ENCODE measurements around the genes G6PC2 and SSB.

GRCh38 chr2:166126910-166127785 lies 672 bp downstream of the SCN1A start:
- PRO-cap: no peak

- PRO-cap: no peak
These were observed 106.3 kb upstream of the B3GALT1 start for GRCh38 chr2:167186492-167186862.

DNA sequence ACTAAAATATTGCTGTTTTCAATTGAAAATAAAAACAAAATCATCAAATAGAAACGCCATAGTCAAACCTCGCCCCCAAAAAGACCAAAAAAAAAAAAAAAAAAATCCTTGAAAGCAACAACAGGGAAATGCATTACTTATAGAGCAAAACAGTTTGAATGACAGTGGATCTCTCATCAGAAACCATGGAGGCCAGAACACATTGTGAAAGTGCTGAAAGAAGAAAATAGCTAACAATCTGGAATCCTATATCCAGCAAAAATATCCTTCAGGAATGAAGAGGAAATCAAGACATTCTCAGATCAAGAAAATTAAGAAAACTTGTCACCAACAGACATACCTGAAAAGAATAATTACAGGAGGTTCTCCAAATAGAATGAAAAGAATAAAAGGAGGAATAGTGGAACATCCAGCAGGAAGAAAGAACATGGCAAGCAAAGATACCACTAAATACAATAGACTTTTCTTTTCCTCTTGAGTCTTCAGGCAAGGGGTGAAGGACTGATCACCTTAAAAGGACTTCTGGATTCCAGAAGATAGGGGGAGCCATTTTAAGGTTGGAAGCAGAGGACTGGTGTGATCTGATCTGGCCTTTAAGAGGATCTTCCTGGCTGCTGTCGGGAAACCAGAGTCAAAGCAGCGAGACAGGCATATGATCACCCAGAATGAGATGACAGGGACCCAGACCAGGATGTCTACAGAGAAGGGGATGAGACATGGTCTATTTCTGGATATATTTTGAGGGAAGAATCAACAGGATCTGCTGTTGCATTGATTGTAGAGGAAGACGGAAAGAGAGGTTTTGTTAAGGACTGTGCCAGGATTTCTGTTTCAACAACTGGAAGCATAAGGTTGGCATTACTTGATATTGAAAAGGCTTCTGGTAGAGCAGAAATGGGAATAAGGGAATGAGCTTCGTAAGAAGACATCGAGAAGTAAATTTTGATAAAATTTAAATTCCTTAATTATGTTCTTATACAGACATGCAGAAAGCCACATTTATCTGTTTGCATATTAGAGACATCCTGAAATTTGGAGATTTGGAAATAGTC lies 396.6 kb downstream of the B3GALT1 start:
- PRO-cap: no peak

DNA sequence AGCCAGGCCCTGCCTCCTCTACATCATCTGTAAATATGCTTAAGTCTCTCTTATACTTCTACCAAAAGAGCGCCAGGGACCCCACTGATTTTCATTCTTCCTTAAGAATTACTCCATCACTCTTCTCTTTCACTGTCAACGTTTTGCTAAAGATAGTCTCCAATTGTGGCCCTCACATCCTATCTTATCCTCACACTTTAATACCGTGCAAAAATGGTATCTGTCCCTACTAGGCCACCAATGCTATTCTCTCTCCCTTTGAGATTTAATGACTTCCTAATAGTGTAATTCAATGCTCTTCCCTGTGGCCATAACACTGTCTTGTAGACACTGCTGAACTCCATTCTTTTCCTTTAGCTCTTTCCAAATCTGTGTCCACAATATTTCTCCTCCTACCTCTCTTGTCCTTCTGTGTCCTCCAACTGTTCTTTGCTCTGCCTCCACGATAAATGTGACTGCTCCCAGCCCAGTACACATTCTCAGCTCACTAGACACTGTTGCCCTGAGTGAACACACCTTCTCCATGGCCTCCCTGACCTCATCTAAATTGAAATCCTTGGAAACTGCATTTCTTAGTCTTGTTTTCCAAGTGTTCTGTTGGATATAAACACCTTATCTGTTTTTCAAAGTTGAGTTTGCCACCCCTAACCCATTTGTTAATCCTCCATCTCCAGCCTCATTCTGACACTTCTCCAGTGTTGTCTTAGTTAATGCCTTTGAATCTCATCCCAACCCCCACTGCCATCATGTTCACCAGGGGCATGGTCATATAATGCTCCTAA lies 165.0 kb downstream of the STK39 start:
- PRO-cap: no peak

- PRO-cap: no peak
These were observed 134.8 kb downstream of the STK39 start for GRCh38 chr2:168112340-168113304.

DNA sequence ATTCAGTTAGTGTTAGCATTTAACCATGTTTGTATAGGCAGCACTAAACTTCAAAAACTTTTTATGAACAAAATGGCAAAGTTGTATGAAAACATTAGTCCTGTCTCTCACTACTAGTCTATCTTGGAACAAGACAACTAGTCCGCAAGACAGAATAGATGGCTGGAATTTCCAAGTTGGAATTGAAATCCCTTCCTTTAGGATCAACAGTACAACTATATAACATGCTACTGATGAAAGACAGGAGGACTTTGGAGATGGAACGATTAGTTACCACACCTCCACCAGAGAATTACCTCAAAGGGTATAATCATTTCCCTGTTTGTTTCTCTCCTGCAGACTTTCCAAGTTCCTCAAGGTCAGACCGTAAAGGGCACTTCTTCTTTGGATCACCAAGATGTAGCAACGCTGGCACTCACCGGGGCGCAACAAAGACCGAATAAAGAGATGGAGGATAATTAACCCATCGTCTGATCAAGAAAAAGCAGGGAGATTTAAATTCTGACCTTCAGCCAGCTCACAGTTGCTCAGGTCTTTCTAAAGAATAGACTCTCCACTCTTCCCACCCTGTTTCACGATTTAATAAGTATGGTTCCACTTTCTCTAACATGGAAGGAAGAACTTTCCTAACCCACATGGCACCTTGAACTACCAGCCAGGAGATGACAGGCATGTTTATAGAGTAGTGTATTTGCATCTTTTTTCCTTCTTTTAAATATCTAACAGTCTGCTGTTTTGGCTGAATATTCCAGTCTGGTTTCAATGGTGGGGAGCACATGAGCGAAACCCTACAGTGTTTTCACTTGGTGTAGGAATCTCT lies 25.8 kb downstream of the STK39 start:
- PRO-cap: no peak

DNA sequence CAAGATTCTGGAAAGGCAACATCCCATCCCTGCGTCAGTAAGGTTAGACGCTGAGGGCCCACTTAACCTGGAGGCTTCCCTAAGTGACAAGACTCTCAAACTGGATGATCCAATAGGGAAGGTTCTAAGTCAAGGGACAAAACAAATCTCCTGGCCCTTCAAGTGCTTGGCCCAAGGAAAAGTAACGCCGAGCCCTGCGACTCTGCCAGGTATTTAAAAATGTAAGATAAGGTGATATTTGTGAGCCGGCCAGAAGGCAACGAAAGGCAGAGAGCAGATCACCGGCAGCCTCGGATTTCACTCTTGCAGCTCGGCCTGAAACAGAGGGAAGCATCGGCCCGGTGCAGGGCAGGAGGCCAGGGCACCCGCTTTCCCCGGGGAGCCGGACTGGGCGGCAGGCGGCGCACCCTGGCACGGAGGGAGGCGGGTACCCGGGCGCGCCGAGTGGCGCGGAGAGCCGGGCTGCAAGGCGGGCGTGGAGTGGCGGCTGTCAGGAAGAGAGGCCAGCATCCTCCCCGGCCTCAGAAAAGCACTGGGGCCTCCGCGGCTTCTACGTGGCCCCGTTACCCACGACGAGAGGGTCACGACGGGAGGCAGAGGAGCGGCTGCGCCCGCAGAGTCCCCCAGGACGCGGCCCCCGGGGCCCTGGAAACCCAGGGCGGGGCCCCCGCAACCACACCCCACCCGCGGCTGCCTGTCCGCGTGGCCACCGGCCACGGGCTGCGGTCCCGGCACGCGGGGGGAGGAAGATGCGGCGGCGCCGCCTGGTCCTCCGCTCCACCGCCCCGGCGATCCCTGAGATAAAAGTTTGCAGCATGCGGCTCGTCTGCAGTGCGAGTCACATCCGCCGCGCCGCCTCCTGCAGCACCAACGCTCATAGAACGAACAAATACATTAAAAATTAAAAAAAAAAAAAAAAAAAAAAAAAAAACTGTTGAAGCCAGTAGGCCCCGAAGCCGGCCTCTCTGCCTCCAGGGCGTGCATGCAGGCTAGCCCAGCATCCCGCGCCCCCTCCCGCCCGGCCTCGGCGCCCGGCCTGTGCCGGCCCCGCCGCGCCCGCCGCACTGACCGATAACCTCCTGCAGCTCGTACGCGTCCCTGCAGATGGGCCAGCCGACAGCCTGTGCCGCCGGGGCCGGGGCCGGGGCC lies 862 bp downstream of the STK39 start:
- PRO-cap: unidirectional peak, plus-strand start at position 443 of the sequence; bidirectional peak, plus-strand start at position 1,098 of the sequence, minus-strand start at position 861 of the sequence

- PRO-cap: no peak
These were observed 22.1 kb downstream of the CERS6 start for GRCh38 chr2:168478062-168478709.

DNA sequence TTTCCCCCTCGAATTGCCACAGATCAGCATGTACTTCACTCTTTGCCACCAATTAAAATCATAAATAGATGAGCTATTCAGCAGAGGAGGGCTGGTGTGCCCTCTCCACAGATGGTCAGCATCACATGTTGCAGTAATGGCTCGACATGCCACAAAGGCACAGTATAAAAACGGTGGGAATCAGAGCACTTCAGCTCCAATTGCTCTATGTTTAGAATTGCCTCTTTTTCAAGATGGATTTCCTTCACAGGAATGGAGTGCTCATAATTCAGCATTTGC lies at the start of gene G6PC2:
Gene G6PC2 (plus strand): TSS at position 193 of the 279 bp plus-strand sequence.
- PRO-cap: no peak

GRCh38 chr2:169478394-169478858 lies 868 bp upstream of the BBS5 start:
- PRO-cap: no peak

GRCh38 chr2:169514449-169514750 lies 4.9 kb downstream of the KLHL41 start:
- PRO-cap: no peak

GRCh38 chr2:169712463-169713258 lies 18.4 kb downstream of the PHOSPHO2 start:
- PRO-cap: no peak

- PRO-cap: unidirectional peak, plus-strand start at chr2:169798889; unidirectional peak, plus-strand start at chr2:169799000; bidirectional peak, plus-strand start at chr2:169799115, minus-strand start at chr2:169799100
These were observed at the start of gene SSB for GRCh38 chr2:169798512-169799673. Gene SSB, plus strand, starts transcription at chr2:169798871.

DNA sequence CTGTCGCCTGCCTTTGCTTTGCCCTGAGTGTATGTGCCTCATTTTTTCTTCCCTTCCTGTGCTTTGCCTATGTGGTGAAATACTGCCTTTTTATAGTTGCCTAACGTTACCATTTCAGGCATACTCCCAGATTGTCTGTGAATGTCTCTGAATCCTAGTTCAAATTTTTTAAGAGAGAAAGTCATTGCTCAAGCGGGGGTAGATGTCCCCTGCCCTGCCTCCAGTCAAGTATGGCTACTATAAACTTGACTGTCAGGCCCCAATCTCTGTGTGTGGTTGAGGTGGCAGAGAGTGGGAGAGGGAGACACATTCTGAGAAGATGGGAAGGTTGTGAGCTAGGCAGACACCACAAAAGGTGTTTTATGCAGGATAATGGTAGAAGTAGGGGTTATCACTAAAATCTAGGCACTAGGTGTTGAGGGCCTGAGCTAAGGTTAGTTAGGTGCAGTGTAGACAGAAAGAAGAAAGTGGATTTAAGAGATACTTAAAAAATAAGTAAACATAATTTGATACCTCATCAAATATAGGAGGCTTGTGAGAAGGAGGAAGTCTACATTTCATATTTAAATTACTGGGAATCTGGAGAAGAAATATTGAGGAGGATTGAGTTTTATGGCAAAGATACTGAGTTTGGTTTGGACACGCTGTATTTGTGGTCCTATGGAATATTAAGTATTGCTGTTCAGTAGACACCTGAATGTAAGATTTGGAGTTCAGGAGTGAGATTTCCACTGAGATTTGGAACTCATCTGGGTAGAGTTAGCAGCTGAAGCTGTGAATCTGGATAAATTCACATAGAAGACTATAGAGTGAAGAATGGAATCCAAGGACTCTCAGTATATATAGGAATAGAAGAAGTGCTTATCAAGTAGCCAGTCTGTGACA lies 93.6 kb downstream of the UBR3 start:
- PRO-cap: no peak

GRCh38 chr2:170085683-170086449 lies 92.1 kb upstream of the MYO3B start:
- PRO-cap: no peak

DNA sequence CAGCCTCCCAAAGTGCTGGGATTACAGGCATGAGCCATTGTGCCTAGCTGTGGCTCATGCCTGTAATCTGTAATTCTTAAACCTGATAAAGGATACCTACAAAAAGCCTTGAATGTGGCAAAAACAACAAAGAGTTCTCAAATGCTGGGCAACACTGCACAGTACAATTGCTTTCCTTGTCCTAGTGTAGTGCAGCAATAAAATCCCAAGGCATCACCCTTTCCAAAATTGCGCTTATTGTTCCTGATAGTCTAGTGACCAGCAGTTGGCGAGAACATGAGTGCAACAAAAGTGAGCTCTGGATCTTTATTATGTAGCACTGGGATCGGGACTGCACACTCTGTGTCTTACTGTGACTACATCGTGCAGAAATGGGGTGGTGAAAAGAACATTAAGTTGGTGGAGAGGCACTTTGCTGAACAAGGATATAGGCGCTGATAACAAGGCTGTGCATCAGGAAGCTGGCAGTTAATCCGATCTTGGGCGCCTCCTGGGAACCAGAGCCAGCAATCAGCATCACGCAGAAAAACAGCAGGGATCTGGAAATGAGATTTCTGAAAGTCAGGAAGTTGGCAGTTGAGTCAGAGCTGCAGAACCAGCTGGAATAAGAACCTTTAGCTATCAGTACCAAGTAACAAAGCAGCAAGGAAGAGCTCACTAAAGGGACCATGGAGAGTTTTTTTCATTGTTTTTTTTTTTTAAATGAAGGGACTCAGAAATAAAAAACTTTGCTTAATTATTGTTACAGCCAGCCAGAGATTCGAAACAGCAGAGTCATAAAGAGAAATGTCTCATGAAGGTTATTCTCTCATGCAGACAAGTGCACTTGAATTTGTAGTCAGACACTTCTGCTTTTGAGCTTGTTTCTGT lies 22.9 kb upstream of the MYO3B start:
- PRO-cap: no peak

DNA sequence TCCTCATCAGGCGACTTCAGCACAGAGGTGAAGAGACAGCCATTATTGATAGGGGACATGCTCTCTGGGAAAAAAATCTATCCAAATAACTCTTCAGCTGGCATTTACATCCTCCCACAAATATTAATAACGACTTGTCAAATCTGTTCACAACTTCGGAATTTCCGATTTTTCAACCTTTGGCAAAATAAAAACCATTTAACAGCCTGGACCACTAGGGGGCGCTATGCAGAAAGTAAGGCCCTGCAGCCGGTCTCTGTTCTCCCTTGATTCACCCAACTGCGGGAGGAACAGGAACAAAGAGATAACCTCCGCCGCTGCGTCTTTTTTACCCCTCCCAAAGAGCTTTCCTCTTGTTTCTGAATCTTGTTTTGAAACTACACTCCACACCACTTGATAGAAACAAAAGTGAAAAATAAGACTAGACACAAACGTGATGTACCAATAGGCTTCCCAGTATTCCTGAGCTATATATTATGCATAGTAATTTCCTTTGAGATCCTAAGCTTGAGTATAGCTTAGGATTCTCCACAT lies 231.1 kb downstream of the MYO3B start:
- PRO-cap: no peak

- PRO-cap: no peak
These were observed 259.6 kb upstream of the SP5 start for GRCh38 chr2:170455483-170455994.

DNA sequence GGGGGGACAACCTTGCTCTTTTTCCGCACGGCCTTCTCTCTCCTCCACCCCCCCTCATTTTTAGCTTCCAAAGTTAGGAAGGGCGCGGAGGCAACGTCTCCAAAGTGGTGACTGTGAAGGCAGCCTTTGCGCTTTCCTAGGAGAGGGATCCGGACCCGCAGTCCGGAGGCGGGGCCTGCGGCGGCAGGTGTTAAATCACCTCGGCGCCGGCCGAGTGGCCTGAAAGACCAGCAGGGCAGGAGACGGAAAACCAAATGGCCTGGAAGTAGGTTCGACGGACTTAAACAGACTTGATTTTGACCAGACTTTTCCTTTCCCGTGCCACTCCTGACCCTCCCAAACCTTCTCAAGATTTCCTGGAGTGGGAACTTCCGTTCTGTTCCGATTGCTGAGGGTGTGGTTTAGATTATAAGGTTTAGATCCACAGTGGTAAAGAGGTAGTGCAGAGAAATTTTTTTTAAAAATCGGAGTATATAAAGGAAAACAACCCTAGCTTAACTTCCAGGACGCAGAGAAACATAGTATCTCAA lies 689 bp downstream of the GORASP2 start:
- PRO-cap: no peak

- PRO-cap: no peak
These were observed 87.7 kb upstream of the TLK1 start for GRCh38 chr2:171248360-171248860.